ENCODE measurements around a stretch of chr20.

GRCh38 chr20:49478035-49478696 lies 4.3 kb downstream of the KCNB1 start:
- PRO-cap, 2 experiments = no peak in any of the 2 experiments

GRCh38 chr20:49587092-49587446 lies 19.1 kb upstream of the PTGIS start:
- PRO-cap, 2 experiments = no peak in any of the 2 experiments

DNA sequence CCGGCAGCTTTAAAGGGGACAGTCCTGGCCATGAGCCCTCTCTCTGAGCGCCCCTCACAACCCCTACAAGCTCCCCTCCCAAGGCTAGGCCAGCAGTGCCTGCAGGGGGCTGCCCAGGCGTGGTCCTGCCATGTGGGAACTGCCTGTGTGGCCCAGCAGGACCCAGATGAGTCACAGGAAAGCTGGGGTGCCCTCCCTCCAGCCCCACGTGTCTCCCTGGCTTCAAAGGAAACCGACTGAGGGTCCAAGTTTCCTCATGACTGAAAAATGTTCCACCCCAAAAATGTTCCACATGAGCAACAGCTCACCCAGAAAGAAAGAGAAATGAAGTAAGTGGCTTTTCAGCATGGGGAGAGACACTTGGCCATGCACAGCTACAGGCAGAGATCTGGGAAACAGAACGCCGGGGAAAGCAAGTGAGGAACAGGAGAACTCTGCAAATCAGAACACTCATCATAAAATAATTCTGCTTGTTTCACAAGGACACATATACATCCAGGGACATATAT lies 28.3 kb upstream of the PTGIS start:
- PRO-cap, 2 experiments = no peak in any of the 2 experiments

DNA sequence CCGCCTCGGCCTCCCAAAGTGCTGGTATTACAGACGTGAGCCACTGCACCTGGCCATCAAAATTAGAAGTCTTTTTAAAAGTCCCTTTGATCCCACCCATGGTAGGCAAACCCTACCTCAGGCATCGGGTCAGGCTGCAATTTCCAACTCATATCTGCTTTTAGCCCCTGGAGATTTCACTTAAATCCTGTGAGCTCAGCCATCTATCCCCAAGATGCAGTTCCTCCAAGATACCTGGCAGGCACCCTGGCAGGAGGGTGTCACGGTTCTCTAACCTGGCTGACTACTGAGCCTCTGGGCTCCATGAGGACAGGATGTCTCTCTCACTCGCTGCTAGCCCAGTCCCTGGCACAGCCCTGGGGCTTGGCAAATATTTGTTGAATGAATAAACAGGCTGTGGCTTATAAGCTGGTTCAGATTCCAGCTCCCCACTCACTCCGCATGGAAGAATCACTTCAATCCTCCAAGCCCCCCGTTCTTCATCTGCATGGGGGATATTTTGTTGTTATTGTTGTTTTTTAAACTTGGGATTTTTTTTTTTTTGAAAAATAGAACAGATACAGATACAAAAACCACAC lies 36.5 kb upstream of the PTGIS start:
- PRO-cap, 2 experiments = no peak in any of the 2 experiments

- PRO-cap, 2 experiments = no peak in any of the 2 experiments
These were observed 71.6 kb upstream of the PTGIS start for GRCh38 chr20:49639515-49639900.

GRCh38 chr20:49647635-49648494 lies 65.8 kb downstream of the B4GALT5 start:
- PRO-cap, 2 experiments = no peak in any of the 2 experiments

DNA sequence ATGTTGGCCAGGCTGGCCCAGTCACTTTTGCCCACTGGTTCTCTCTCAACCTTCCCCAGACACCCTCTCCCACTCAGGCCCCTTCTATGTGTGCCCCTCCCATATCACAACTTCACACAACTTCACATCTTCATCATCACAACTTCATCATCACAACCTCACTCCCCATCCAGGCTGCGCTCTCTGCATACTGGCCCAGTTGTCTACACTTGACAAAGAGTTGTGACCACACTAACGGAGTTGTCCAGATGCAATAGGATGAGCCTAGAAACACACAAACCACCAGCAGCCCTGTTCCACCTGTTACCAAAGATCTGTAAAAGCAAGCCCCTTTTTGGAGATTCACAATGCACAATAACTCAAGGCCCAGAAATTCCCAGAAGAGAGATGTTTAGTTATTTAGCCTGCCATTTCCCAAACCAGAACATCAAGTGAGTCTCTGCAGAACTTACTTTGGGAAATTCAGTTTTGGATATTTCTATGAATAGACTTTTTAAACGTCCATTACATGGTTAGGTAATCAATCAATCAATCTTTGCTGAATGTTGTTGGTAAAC lies 53.6 kb downstream of the B4GALT5 start:
- PRO-cap, 2 experiments = no peak in any of the 2 experiments

- PRO-cap, 2 experiments = no peak in any of the 2 experiments
These were observed 44.7 kb downstream of the B4GALT5 start for GRCh38 chr20:49669010-49669405.

- PRO-cap, 2 experiments = peak in 1 of 2 experiments; most common plus-strand start chr20:49713587 (in 1); most common minus-strand start chr20:49713449 (in 1)
These were observed 439 bp downstream of the B4GALT5 start for GRCh38 chr20:49713062-49713816.

DNA sequence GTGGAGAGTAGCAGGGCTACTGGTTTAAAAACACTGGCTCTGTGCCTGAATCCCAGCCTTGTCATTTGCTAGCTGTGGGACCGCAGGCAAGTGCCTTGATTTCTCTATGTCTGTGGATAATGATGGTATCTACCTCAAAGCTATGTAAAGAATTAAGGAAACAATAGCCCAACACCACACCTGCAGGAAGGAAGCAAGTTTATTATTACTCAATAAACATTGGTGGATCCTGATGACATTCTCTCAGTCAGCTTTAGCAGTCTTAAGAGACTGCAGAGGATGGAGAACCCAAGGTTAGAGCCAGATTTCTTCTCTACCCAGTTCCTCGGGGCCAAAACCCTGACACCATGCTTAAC lies 1.8 kb upstream of the SLC9A8 start:
- PRO-cap, 2 experiments = no peak in any of the 2 experiments

DNA sequence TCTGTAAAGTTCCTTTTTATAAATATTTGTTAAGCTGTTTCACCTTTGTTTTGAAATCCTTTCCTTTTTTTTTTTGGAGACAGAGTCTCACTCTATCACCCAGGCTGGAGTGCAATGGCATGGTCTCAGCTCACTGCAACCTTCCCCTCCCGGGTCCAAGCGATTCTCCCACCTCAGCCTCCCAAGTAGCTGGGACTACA lies 20.1 kb downstream of the SLC9A8 start:
- PRO-cap, 2 experiments = no peak in any of the 2 experiments

- PRO-cap, 2 experiments = no peak in any of the 2 experiments
These were observed 15.8 kb downstream of the SPATA2 start for GRCh38 chr20:49899323-49900143.

- PRO-cap, 2 experiments = no peak in any of the 2 experiments
These were observed 8.2 kb upstream of the SPATA2 start for GRCh38 chr20:49923485-49924004.

GRCh38 chr20:50109990-50110946 lies 2.7 kb downstream of the UBE2V1 start:
- PRO-cap, 2 experiments = peak in 1 of 2 experiments; most common plus-strand start chr20:50110505 (in 1); most common minus-strand start chr20:50110211 (in 1)

- PRO-cap, 2 experiments = peak in 1 of 2 experiments; most common plus-strand start chr20:50111464 (in 1); most common minus-strand start chr20:50111419 (in 1)
These were observed 1.7 kb downstream of the UBE2V1 start for GRCh38 chr20:50111196-50111738.

DNA sequence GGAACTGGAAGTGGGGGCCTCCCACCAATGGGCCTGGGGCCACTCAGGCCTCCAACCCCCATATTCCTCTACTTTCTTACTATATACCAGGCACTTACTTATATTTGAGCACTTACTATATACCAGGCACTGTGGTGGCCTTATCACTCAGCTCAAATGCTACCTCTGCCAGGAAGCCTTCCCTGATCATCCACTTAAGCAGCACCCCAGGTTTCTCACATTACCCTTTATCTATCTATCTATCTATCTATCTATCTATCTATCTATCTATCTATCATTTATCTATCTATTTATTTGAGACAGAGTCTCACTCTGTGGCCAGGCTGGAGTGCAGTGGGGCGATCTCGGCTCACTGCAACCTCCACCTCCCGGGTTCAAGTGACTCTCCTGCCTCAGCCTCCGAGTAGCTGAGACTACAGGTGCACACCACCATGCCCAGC lies 12.4 kb upstream of the UBE2V1 start:
- PRO-cap, 2 experiments = no peak in any of the 2 experiments

- PRO-cap, 2 experiments = no peak in any of the 2 experiments
These were observed 18.0 kb upstream of the UBE2V1 start for GRCh38 chr20:50130784-50131578.

GRCh38 chr20:50245342-50246043 lies 54.9 kb downstream of the CEBPB start:
- PRO-cap, 2 experiments = no peak in any of the 2 experiments

DNA sequence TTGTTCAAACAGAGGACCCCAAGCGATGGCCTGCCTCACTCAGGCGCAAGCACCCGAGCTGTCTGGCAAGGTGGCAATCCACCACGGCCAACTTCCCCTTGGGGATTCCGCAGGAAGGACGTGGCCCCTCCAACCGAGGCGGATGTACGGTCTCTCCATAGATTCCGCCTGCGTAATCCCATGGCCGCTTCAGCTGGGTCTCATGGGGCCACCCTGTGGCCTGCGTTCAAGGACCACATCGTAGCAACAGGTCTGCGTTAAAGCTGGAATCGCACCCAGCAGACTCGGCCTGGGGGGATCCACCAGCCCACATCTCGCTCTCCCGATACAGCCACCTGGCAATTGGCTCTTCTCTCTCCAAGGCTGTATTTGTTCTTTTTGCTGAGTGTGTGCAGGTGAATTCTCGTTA lies 80.0 kb downstream of the CEBPB start:
- PRO-cap, 2 experiments = no peak in any of the 2 experiments

DNA sequence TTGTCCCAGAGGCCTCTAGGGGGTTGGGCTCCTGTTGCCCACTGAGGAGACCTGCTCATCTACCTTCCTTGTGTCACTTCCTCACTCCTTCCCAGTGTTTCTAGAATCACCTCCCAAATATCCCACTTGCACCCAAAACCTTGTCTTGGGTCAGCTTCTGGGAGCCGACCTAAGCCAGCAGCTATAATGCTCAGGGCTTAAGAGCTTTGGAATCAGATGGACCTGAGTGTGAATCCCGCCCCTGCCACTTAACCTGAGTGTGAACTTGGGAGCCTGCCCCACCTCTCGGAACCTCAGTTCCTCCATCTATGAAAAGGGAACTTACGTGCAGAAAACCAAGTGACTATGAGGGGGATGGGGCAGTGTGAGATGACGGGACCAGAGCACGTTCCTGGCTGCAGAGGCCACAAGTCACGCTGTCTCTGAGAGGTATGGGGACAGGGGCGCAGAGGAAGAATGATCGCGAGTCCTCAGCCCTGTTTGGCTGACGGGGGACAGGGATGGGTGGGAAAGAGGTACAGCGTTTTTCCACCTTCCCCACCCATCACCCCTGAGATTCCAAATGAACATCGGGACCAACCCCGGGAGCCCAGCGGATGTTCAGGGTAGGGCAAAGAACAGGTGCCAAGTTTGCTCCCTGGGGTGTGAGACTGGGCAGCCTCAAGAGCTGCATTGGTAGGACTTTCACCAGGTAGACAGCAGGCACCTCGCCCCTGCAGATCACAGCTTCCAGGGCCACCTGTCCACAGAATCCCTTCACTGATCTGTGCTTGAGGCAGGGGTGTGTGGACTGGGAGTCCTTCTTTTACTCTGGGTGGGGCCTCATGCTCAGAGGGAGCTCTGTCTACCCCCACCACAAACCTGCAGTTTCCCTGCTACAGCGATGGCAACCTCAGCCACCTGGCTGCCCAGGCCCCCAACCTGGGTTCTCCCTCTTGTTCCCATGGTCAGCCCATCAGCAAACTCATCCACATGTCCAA lies 85.6 kb downstream of the CEBPB start:
- PRO-cap, 2 experiments = peak in 1 of 2 experiments; most common plus-strand start position 357 of the sequence (in 1)

Data from cytotoxic T cell (primary cell).